Metastatic Breast Carcinoma in the Ovary (tissue), 3 donors: Measurements from ENCODE around the gene ATP8A2.

DNA sequence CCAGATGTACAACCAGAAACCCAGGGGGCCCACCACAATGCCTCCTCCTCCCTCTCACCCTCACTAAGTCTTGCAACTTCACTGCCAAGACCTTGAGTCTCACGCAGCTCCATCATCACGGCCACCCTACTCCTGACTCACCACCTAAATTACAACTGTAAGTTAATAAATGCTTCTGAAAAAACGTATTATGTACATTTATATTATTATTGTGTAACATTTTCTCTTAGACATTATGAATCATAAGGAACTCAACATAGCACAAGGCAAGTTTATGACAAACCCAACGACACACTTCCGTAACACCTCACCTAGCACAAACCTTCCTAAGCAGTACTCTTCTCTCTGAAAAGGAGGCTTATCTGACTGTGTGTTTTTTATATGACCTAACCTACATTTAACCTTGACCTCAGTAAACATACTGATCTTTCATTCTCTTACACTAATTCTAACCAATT lies 20.6 kb downstream of the MIPEP start:
- PRO-cap, 3 experiments: no peak in any of the 3 experiments

DNA sequence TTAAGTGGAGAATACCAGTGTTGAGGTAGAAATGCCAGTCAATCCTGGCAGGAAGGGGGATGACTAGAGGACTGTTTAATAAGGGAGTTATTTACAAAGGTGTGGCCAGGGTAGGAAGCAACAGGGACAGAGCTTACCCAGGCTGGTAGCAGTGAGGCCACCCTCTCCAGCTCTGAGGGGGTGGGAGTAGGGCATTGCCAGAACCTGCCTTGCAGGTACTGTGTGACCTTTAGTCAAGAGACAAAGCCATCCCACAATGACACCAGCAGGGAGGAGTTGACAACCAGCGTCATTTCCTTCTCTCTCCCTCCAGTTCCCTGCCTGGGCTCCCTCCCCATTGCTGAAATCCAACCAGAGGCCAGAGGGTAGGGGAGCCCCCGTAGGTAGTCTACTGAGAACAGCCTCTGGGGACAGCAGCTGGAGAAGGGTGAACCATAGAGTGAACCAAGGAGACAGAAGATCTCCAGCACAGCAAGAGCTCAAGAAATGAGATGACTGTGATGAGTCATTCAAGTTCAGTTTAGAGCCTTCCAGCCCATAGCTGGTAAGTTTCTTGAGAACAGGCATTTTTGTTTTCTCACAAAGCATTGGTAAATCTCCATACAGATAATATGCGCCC lies 33.3 kb upstream of the SPATA13 start:
- PRO-cap, 3 experiments: peak in 1 of 3 experiments; most common plus-strand start position 312 of the sequence (in 1); most common minus-strand start position 174 of the sequence (in 1)

DNA sequence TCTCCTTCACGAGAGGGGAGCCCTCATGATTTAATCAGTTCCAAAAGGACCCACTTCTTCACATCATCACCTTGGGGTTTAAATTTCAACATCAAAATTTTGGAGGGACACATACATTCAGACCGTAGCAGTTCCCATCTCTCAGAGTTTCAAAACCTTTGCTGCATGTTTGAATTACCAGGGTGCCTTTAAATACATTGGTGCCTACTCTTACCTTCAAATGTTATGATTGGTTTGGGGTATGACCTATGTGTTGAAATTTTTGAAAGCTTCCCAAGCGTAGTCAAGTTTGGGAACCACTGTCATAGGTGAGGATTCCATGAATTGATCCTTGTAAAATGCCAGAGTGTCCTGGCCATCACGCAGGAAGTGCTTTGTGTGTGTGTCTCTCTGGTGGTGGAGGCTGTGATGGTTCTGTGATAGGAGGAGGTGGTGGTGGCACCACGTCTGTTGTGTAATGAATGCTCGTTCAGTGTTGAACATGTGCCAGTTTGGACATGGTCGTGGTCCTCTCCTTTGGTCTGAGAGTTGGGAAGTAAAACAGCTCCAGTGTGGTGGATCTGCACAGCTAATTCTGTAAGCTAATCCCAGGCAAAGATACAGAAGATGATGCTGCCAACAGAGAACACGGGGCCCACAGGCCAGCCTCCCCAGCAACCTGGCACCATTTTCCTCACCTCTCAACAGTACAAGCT lies 6.5 kb downstream of the SPATA13 start:
- PRO-cap, 3 experiments: no peak in any of the 3 experiments

- PRO-cap, 3 experiments: no peak in any of the 3 experiments
Measured at GRCh38 chr13:24185457-24186285, 25.2 kb downstream of the SPATA13 start.

- PRO-cap, 3 experiments: peak in 1 of 3 experiments; most common plus-strand start chr13:24217795 (in 1); most common minus-strand start chr13:24217612 (in 1)
Measured at GRCh38 chr13:24217561-24217955, 57.0 kb downstream of the SPATA13 start.

- PRO-cap, 3 experiments: no peak in any of the 3 experiments
Measured at GRCh38 chr13:24542140-24542539, 29.6 kb upstream of the PARP4 start.

DNA sequence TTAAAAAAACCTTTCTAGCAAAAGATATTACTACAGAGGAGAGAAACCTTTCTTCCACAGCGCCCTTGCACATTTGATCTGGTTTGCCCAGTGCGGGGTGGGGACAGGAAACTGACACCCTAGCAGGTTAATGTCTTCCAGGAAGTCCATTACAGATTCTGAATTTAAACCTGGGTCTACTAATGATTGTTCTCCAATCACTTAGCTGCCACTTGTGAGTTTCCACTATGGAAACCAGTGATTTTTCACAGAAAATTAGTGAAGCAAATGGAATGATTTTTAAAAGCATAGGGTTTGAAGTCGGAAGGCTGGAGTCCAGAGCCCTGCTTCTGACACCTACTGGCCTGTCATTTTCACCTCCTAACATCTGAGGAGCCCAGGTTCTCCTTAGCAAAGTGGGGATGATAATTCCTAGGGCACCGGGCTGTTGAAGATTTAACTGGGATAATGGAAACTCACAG lies 53.6 kb upstream of the ATP12A start:
- PRO-cap, 3 experiments: peak in 1 of 3 experiments; most common minus-strand start position 80 of the sequence (in 1)

DNA sequence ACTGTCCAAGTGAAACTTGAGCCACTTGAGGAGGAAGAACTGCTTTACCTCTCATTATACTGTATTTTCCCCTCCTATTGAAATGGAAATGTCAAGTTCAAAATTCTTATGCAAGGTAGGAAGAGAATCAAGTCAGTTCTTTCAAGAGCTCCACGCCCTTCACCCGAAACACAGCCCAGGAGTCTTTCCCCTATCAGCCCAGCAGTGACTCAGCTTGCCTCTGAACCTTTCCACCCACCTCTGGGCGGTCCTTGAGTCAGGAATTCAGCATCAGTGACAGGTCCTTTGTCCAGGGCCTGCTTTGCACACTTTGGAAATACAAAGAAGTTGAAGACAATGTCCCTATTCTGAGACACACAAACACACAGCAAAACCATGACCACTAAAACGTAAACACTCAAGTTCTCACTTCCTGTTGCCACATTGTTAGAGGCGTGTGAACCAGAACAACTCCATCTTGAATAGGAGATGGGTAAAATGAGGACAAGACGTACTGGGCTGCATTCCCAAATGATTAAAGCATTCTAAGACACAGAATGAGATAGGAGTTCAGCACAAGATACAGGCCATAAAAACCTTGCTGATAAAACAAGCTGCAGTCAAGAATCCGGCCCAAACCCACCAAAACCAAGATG lies 49.4 kb upstream of the ATP12A start:
- PRO-cap, 3 experiments: no peak in any of the 3 experiments

GRCh38 chr13:24683848-24684351 lies 3.7 kb downstream of the ATP12A start:
- PRO-cap, 3 experiments: no peak in any of the 3 experiments

- PRO-cap, 3 experiments: no peak in any of the 3 experiments
Measured at GRCh38 chr13:24746137-24746478, 17.9 kb upstream of the RNF17 start.

DNA sequence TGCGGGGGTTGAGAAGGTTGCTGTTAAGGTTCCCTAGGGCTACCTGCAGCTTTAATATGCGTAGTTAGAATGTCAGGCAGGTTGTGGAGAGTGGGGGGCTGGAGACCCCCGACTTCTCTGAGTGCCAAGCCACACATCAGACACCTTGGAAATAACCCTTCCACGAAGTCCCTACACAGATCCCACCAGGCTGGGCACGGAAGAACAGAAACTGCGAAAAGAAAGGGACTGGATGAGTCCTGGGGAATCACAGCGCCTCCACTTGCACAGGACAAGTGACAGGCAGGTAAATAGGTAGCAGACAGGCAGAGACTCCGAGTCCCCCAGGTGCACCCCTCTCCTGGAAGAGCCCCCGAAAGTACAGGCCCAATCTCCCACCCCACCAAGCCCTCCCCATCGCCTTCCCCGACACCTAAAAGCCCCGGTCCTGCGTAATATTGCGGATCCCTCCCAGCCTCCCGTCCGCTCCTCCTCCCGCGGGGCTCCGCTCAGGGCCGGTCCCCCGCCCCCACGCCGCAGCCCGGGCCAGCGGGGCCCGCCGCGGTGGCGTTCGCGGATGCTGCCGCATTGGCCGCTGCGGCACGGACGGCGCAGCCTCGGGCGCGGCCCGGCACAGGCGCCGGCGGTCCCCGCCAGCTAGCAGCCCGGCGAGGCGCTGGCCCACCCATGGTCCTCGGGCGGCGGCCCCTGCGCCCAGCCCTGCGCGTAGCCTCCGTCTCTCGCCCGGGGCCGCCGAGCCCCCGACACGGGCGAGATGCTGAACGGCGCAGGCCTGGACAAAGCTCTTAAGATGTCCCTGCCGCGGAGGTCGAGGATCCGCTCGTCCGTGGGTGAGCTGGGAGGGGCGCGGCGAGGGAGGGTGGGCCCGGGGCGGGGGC lies at the start of gene ATP8A2:
ATP8A2 (plus strand) TSS at position 516 of the 878 bp plus-strand sequence.
- PRO-cap, 3 experiments: no peak in any of the 3 experiments

- PRO-cap, 3 experiments: no peak in any of the 3 experiments
Measured at GRCh38 chr13:25468184-25468724, 96.5 kb downstream of the ATP8A2 start.

DNA sequence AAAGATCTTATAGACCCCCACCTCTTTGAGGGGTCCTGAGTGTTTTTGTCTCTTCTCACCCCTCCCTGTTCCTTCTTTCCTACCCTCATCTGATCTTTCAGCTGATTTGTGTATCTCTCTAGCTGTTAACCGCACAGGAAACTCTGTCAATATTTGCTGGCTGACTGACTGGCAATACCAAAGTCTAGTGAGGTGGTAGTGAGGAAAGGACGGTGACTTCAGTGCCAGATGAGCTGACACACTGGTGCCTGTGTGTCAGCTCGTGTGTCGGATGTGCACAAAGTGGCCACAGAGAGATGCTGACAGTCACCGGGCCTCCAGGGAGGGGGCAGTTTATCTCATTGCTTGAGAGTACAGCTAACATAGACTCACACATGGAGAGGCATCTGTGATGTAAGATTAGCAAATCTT lies 80.4 kb downstream of the SHISA2 start:
- PRO-cap, 3 experiments: no peak in any of the 3 experiments

DNA sequence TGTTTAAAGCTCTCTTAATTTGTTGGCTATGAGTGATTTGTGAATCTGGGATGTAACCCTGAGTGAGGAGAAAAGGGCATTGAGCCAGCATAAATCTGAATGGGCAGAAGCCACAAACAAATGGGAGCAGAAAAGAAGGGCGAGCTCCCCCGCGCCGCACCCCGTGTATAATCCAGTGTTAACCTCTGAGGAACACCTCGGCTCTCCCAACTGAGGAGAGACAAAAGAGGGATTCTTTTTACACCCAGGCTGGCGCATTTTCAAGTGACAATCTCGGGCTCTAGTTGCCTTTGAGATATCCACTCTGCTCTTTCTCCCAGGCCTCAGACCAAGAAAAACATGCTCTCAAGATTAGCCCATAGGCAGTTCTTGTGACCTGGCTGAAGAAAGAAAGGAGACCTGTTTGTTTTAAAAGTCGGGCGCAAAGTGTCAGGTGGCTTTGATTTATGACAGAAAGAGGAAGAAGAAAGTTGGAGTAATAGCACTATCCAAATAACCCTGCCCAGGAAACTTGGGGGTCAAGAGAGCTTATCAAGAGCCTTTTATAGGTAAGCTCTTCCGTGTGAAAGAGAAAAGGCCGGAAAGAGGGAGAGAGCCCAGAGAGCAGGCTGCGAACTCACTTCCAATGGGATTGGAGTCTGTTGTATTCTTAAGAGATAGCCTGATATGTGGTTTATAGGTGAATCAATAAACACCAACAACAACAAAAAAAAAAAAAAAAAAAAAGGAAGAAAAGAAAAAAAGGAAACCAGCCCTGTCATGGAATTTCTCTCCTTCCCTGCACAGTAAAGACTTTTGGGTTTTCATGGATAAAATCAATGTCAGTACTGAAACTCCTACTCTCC lies 27.2 kb downstream of the SHISA2 start:
- PRO-cap, 3 experiments: no peak in any of the 3 experiments

DNA sequence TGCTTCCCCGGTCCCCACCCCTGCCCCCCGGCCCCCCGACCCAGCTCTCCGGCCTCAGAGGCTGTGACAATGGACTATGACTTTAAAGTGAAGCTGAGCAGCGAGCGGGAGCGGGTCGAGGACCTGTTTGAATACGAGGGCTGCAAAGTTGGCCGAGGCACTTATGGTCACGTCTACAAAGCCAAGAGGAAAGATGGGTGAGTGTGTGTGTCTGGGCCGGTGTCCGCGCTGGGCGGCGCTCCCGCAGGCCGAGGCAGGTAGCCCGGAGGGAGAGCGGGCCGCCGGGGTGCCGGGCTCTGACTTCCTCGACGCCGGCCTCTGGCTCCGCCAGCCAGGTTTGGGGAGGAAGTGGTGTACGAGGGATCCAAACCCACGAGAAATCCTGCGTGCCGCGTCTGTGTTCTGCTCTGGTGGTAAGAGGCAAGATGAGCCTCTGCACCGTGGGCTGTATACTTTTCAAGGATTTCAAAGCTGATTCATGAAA lies 686 bp downstream of the CDK8 start:
- PRO-cap, 3 experiments: peak in 3 of 3 experiments; most common minus-strand start position 320 of the sequence (in 3)

DNA sequence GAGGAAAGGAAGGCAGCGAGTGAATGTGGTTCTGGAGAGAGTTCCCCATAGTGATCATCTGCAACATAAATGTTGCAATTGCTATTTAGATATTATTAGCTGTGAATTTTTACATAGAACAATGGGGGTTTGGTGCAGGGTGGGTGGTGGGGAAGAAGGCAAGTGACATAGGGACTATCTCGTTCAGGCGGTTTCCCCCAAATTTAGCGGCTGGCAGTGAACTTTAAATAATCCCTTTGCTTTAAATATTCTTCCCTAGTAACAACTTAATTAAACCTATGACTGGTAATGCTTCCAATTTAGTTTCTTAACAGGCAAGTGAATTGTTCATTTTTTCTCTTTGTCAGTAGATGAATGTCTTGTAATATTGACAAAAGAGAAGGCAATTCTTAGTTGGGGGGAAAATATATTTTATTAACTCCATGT lies 1.3 kb downstream of the CDK8 start:
- PRO-cap, 3 experiments: no peak in any of the 3 experiments

DNA sequence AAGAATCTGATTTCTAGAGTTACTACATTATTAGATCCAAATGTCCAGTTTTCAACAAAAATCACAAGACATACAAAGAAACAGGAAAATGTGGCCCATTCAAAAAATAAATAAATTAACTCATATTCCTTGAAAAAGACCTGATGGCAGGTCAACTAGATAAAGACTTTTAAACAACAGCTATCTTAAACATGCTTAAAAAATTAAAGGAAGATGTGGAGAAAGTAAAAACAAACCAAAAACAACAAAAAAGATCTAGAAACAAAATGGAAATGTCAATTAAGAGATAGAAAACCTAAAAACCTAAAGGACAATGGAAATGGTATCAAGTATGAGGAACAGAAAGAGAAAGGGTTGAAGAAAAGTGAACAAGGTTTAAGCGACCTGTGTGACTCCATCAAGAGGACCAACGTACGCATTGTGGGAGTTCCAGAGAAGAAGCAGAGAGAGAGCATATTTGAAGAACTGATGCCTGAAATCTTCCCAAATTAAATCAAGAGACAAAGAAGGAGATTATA lies 62.9 kb downstream of the CDK8 start:
- PRO-cap, 3 experiments: no peak in any of the 3 experiments

GRCh38 chr13:26412161-26412764 lies 145.2 kb upstream of the WASF3 start:
- PRO-cap, 3 experiments: no peak in any of the 3 experiments

- PRO-cap, 3 experiments: no peak in any of the 3 experiments
Measured at GRCh38 chr13:26482415-26482960, 75.0 kb upstream of the WASF3 start.

DNA sequence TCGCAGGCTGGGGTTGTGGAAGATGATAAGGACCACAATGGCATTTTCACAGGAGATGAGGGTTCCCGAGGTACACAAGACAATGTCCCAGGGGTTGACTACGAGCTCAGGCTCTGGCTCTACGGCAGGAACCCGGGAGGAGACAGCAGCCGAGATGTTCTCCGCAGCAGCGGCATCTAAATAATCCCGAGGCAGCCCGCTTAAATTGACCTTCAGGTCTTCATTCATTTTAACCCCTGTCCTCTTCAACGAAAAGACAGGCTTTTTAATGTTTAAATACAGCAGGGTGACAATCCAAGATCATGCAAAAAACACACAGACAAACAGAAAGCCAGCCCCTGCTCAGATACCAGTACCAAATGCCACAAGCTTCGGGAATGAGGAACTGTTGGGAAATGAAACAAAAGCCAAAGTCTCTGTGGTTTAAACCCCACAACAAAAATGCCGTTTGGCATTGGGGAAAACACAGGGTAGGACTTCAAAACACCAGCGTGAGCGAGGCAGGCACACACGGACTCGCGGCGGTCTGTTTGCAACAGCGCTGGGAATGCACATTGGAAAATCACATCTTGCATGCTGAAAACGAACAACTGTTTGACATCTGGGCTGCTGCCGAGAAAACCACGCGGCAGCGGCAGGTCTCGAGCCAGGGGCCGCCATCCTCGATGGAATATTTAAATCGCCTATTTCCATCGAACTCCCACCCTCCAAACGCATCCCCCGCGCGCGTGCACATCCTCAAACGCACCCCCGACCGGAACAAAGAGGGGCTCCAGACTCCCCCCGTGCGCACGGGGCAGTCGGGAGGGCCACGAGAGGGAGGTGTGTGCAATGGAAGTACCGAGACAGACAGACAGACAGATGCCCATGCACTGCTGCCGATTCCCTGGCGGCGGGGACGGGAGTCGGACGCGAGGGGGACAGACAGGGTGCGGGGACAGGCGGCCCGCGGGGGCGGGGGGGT lies 704 bp downstream of the GPR12 start:
- PRO-cap, 3 experiments: no peak in any of the 3 experiments